Mesenteric fat pad (tissue), 1 donor: ENCODE results near the gene SPX.

DNA sequence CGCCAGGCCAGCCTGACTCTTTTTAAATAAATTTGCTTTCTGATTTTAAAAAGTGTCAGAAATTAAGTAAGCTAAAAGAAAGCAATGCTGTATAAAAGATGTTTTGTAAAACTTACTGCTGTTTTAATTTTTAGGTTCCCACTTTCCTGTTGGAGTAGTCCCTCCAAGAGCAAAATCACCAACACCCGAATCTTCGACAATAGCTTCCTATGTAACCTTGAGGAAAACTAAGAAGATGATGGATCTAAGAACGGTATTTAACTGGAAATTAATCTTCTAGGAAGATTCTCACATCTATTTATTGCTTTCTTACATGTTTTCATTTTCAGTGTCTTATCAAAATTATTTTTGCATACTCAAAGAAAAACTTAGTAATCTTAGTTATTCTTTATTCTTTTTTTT, 85.5 kb upstream of the AEBP2 start:
- PRO-cap: no peak

- PRO-cap: no peak
These were observed 344.0 kb downstream of the AEBP2 start for GRCh38 chr12:19783184-19783813.

GRCh38 chr12:19971226-19971968, 396.9 kb upstream of the PDE3A start:
- PRO-cap: no peak

- PRO-cap: no peak
These were observed 57.9 kb downstream of the PDE3A start for GRCh38 chr12:20426137-20426642.

DNA sequence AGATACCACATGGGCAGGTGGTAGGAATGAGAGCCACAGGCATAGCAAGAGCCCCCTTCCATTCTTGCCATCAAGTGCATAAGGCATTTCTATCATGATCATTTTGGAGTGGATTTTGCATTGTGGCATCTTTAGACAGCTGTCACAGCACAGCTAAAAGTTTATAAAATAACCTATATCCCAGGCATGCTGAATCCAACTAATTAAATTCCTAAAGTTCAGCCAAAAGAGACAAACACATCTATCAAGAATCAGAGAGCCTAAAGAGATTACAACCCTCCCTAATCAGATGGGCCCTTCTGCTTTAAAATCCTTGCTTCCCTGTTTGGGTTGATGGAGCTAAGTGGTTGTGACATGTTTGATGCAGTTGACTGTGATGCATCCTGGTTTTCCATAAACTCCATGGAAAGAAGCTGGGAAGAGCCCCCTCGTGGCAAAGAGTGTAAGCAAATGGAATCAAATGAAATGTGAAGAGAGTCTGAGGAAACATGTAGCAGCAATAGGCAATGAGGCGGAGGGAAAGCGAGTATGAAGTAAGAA, 70.6 kb upstream of the SLCO1C1 start:
- PRO-cap: no peak

- PRO-cap: no peak
These were observed 57.6 kb downstream of the SLCO1B3 start for GRCh38 chr12:20868086-20868559.

GRCh38 chr12:21509897-21510311, 8.3 kb downstream of the GOLT1B start:
- PRO-cap: no peak

DNA sequence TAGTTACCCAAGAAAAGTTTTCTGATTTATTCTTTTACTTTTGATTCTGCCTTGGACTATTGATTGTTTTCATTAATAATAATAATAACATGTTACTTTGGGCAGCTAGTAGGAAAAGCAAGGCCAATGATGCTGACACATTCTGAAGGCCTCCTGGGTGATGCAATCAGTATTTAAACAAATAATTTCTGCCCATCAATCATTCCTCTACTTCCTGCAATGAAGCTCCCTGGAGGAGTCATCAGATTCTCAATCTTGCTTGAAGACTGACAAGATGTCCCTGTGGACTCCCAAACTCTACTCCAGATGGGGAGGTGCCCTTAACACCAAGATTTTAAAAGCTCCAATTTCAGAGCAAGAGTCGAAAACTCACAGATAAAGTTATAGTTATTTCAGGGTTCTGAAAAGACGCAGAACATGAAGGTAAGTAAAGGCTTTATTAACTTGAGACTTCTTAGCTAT, at the start of gene SPX:
SPX (plus strand) TSS at position 241 of the 462 bp plus-strand sequence.
- PRO-cap: no peak

GRCh38 chr12:21526791-21527201, 700 bp downstream of the SPX start:
- PRO-cap: no peak

DNA sequence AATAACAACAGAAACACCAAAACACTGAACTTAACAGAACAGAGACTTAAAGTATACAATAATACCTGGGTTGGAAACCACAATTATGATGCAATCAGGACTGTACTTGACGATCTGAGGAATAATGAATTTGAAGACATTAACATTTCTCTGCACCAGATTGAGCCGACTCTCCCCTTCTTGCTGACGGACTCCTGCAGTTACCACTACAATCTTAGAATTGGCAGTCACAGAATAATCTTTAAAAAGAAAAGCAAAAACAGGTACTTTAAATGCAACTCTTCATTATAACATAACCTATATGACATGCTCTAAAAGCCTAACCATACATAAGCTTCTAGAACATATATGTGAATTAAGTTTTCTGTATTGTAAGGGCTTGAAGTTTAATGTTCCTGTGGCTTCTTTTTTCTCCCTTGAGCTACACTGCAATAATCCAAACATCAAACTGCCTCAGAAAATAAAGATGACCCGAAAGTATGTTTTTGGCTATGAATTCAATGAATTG, 13.7 kb downstream of the LDHB start:
- PRO-cap: no peak

- PRO-cap: no peak
These were observed 12.7 kb downstream of the LDHB start for GRCh38 chr12:21644724-21645463.

GRCh38 chr12:21676609-21677089, 19.0 kb upstream of the LDHB start:
- PRO-cap: no peak

DNA sequence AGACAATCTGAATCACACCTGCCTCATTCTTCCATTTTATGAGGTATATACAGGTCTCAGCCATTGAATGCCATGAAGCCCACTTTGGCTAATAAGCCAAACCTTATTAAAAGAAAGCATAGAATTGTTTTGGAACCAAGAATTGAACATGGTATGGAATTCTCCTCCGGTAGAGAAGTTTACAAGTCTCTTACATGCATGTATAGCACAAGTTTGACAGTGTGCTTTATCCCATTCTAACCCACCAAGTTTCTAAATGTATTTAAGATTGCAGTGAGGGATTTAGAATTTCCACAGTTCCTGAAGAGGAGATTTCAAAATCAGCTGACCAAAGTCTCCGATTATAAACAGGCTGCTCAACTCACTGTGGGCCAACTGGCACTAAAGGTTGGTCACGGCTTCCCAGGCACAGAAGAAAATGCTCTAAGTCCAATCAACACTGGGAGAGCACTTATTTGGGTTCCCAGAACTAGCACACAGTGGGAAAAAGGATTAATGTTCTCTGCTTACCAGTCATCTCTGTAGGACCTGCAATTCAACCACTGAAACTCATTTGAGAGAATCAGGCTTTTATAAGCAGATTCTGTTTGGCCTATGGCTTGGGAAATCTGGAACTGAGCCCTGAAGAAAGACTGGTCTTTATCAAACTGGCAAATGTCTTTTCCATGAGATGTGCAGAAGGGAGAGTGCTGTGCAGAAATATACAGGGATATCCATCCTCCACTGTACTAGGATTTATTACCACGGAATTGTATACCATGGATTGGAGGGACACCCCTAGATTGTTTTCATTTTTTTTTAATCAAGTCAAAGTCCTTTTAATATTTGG, 49.5 kb downstream of the ABCC9 start:
- PRO-cap: no peak

DNA sequence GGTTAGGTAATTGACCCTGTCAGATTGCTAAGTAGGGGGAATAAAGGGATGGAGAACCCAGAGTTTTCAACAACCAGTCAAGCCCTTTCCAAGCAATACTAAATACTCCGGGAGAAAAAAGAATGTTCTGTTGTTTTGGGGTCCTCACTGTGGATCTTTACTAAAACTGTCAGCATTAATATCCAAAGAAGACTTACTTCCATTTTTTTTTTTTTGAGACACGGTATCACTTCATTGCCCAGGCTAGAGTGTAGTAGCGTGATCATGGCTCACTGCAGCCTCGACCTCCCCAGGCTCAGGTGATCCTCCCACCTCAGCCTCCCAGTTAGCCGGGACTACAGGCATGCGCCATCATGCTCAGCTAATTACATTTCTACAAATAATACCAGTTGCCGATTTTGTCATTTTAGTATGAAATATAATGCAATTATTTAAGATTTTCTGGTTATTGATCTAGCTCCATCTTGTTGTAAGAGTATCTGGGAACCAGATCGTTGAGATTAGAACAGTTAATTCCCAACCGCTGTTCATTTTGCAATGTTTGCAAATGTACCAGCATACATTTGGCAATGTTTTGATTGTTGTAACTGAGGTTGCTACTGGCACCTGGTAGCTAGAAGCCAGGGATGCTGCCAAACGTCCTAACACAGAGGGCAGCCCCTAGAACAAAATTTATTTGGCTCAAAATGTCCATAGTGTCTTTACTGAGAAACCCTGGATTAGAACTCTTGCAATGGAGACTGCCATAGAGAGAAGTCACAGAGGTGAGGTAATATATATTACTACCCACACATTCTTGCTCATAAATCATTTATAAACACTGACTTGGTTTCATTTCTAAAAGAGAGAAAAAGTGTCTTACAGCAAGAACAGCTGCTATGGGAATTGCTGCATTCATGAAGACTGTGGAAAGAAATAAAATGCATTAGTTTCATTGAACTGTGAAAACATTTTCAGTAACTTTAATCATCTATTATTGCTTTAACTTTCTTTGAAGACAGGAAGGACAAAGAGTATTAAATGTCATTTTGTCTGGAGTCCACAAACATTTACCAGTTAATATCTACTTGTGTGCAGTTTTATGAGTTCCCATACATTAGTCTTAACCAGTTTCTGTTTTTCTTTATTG, 46.4 kb downstream of the ABCC9 start:
- PRO-cap: no peak

- PRO-cap: no peak
These were observed 74.6 kb upstream of the ST8SIA1 start for GRCh38 chr12:22409135-22409444.

GRCh38 chr12:22424176-22424375, 89.6 kb upstream of the ST8SIA1 start:
- PRO-cap: no peak

- PRO-cap: no peak
These were observed 228.1 kb downstream of the SOX5 start for GRCh38 chr12:23721298-23721855.

- PRO-cap: no peak
These were observed 644 bp upstream of the SOX5 start for GRCh38 chr12:23950078-23950549.

GRCh38 chr12:24078017-24078883, 128.8 kb upstream of the SOX5 start:
- PRO-cap: no peak

DNA sequence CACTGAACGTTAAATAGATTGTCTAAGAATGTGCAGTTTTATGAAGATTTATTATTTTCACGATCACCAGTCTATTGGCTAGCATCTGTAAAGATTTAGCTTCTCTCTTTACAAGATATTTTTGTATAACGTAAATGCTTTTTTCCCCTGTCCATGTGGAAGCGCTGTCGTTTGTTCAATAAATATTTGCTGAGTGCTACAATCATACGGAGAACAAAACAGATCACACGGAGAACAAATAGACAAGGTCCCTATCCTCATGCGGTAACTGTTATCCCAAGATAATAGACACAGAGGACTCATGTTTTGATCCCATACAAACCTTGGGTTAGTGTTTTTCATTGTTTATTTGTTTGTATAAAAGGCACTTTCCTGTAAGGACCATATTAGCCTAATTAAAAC, 397.5 kb downstream of the BCAT1 start:
- PRO-cap: no peak